Anterior vena cava (tissue), 1 donor: ENCODE results near the genes NOTCH3 and AKAP8L.

- PRO-cap, result bidirectional peak, plus-strand start at chr19:15195597, minus-strand start at chr19:15195531; unidirectional peak, minus-strand start at chr19:15196140
These were observed 5.1 kb downstream of the NOTCH3 start for GRCh38 chr19:15195214-15196569.

DNA sequence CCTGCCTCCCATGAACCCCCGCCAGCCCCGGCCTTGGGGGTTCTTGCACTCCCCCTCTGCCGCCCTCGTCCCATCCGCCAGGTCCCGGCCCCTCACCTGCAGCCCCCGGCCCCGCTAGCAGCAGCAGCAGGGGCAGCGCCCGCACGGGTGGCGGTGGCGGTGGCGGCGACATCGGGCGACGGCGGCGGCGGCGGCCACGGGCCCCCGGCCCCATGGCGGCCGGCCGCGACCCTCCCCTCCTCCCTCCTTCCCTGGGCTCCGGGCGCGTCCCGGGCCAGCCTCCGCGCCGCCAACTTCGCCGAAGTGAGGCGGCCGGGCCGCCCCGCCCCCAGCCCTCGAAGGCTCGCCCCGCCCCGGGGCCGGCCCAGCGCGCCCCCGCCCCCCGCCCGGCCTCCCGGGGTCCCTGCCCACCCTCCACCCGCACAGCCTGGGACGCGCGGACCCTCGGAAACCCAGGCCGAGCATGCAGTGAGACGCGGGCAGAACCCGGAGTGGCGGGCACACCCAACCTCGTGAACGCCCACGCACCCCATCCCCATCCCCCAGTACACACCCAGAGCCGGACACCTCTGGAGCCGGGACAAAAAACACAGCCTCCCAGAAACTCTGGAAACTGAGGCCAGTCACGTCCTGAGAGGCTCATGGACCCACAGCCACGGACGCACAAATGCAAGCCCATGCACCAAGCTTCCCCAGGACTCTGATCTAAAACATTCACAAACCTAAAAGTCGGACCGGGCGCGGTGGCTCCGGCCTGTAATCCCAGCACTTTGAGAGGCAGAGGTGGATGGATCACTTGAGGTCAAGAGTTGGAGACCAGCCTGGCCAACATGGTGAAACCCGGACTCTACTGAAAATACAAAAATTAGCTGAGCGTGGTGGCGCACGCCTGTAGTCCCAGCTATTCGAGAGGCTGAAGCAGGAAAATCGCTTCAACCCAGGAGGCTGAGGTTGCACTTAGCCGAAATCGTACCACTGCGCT is at the start of gene NOTCH3:
TSS of gene NOTCH3 (minus strand) at position 304 of the 982 bp plus-strand sequence.
- PRO-cap, result bidirectional peak, plus-strand start at position 437 of the sequence, minus-strand start at position 305 of the sequence; bidirectional peak, plus-strand start at position 468 of the sequence, minus-strand start at position 456 of the sequence

DNA sequence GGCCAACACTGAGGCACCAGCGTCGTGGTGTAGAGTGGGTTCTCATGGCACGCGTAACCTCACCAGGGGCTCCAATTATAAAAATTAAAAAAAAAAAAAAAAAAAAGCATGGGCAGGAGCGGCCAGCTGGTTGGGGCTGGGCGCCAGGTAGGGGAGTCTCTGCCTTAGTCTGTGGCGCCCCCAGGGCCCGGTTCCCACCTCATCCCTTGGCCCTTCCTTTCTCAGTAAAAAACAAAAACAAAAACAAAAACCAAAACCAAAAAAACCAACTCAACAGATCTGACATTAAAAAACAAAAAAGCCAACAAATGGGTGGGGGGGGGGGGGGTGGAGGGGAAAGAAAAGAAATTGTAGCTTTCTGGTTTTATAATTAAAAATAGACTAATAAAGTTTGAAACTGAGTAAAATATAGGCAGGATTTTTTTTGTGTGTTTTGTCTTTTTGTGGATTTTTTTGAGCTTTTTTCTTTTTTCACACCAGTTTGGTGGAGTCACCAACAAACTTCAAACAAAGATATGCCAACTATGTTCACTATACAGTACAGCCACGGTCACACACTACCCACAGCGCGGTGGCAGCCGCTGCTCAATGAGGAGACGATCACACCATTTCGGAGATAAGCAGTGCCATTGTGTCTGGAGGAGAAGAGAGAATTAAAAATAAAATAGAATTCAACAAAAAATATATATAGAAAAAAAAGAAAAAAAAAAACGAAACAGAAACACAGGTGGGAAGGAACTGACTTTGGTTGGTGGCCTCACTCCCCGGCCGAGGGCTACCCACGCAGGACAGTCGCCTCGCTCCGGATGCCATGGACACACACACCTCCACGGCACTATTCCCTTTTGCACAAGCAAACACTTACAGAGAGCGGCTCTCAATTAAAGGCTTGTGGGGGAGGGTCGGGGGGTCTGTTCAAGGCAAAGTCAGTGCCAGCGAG is 5.0 kb upstream of the EPHX3 start:
- PRO-cap, result no peak

GRCh38 chr19:15260397-15260745 is 28.1 kb upstream of the EPHX3 start:
- PRO-cap, result no peak

DNA sequence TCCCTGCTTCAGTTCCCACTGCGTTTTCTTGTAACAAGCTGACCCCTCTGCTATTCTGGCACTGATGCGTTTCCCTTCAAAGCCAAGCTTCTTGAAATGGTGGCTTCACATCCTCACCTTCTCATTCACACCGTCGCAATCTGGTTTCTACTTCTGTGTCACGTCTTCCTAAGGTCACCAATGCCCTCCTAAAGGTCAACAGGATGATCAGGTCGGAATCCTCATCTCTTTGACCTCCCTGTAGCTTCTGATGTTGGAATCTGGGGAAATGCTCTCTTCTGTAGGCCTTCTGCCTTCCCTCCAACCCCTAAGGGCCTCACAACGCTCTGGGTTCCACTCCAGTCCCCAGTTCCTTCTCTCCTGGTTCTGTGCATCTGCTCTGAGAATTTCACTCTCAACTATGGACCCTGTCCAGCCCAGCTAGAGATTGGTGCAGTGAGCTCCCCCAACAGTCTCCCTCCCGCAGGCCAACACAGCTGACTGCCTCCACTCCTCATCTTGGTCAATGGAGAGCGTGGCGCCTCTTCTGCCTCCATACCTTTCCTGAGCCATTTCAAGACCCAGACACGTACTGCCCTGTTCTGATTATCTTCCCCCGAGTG is 39.1 kb upstream of the EPHX3 start:
- PRO-cap, result no peak

DNA sequence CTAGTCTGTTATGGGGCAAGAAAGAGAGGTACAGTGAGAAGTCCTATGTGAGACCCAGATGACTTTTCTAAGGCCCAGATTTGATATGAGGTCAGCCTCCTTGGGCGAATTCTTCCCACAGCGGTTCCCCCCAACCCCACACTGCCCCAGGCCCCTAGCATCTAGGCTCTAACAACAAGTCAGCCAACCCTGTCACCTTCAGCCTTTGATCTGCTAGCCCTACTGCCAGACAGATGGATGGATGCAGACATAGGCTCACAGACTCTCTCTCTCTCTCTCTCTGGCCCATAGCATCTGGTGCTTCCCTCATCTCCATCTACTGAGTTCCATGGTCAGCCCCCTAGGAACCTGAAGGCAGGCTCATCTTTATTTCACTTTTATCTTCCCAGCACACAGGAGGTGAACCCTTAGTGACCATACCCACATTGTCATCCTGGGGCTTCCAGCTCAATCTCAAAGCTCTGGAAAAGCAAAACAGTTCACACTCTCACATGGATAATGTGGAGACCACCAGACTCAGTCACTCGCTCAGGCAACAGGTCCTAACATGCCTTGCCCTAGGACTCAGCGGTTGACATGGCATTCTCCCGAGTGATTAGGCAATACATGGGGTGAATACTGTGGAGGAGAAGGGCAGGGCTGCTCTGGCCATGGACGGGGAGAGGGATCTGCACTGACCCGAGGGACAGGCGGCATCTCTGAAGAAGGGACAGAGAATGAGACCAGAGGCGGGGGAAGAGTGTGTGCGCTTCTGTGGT is 44.2 kb upstream of the EPHX3 start:
- PRO-cap, result no peak

DNA sequence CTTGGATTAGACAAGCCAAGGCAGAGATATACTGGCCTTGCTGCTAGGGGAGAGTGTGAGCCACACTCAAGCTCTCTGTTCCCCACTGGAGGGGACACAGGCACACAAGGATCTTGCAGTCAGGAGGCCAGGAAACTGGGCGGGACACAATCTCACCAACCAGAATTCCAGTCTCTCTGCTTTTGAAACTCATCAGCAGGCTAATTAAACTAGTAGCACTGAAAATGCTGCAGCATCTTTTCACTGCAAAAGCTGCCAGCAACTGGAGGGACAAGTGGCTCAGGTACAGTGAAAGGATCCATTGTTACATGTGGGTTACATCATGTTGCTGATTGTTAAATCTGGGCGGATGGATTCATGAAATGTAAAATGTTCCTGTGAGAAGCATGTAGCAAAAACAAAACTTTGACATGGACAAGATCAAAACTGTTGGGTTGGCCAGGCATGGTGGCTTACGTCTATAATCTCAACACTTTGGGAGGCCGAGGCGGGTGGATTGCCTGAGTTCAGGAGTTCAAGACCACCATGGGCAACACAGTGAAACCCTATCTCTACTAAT is 49.1 kb upstream of the EPHX3 start:
- PRO-cap, result no peak

- PRO-cap, result no peak
These were observed 34.7 kb downstream of the BRD4 start for GRCh38 chr19:15297426-15298260.

DNA sequence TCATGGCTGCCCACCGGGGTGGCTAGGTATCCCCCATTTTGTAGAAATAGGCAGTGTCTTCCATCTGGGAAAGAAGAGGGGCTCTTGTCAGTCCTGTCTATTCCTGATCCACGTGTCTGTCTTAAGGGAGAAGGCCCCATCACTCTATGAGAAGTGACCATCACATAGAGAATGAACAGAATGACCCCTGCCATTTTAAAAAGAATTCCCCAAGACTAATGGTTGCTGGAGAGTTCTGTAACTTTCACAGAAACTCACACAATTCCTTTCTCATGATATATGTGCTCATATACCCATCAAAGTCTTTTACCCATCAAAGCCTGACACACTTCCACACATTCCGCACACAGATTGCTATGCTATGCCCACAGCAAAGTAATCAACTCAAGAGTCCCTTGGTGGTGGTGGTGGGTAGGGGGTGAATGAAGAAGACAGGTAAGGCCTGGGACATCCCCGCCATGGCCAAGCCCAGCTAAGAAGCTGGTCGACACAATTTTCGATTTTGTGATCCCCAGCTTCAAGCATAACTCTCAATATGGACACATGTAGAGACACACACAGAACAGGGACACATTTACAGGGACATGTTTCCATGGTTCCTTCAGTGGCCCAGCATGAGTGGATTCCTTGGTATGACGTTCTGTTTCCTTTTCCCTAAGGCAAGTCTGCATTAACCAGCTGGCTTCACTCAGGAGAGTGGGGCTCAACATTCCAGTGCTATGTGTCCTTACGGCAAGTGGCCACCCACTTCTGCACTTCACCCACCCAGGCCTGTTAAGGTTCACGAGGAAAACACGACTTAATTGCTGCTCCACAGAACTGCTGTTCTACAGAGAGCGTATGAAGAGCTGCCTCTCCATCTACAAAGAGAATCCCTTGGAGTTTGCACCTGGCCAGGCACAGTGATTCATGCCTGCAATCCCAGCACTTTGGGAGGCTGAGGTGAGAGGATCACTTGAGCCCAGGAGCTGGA is 33.0 kb downstream of the BRD4 start:
- PRO-cap, result no peak

- PRO-cap, result no peak
These were observed 7.3 kb downstream of the BRD4 start for GRCh38 chr19:15324630-15325758.

DNA sequence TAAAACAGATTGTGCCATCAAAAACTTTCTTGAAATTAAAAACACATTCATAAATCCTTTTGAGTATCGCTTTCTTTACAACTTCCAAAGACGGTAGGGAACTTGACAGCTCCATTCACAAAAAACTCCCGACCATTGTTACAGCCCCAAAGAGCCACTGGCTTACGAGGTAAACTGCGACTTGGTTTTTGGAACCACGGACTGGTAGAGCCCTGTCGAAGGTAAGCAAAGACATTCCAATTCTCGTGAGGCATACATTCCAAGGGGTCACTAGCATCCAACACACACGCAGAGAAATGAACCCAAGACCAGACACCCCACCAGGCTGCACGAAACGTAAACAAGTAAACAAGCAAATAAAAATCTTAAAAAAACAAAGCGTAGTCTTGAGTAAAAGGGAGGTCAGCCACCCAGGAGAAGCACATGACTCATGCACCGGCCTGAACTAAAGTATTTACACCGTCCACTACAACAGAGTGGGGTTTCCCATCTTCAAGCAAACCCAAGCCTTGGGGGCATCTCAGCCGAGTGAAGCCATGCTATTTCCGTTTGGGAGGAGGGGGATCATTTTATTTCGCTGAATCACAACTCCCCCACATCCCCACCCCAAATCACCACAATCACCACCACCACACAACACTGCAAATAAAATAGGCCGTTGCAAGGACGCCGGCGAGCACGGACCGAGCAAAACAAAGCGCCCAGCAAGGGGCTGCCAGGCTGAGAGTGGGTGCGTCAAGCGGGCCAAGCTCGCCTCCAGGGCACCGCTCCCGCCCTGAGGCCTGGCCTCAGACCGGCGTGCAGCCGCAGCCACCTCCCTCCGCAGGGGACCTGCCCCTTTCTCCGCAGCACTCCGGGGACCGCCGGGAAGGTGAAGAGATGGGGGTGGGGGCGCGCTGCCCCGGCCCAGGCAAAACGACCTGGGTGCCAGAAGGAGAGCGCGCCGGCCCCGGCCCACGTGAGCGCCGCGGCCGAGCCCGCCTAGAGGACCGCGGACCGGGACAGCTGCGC is 1.2 kb downstream of the BRD4 start:
- PRO-cap, result no peak

DNA sequence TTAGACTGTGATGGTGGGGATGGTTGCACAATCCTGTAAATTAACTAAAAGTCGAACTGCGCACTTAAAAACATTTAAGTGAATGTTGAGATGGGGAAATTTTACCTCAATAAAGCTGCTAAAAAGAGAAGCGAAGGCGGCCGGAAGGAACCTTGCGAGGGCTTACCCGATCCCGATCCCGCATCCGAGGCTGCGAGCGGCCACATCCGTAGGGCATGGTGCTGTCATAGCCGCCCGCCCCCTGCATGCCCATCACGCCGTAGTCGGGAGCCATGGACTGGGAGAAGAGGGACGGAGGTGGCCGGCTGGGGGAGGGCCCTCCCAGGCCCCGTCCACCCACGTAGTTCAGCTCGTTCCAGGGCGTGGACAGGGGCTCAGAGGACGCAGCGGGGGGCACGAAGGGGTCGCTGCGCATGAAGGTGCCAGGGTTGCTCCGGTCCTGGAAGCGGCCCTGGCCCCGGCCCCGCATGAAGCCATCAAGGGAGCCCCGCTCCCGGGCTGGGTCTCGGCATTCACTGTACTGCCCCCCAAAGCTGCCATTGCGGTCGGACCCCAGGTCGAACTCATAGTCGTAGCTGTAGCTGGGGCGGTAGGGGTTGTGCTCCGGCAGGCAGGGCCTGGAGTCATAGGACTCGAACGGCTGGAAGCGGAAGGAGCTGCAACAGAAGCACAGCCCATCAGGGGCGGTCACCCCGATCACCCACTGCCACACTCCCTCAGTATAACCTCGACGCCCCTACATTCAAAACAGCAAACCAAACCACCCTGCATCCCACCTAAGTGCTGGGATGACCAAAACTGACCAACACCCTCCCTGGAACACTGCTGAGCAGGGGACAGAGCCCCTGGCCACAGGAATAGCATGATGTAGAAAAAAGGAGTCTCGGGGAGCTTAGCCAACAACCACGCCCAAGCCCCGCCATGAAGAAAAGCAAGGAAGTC is 6.6 kb downstream of the AKAP8 start:
- PRO-cap, result no peak

DNA sequence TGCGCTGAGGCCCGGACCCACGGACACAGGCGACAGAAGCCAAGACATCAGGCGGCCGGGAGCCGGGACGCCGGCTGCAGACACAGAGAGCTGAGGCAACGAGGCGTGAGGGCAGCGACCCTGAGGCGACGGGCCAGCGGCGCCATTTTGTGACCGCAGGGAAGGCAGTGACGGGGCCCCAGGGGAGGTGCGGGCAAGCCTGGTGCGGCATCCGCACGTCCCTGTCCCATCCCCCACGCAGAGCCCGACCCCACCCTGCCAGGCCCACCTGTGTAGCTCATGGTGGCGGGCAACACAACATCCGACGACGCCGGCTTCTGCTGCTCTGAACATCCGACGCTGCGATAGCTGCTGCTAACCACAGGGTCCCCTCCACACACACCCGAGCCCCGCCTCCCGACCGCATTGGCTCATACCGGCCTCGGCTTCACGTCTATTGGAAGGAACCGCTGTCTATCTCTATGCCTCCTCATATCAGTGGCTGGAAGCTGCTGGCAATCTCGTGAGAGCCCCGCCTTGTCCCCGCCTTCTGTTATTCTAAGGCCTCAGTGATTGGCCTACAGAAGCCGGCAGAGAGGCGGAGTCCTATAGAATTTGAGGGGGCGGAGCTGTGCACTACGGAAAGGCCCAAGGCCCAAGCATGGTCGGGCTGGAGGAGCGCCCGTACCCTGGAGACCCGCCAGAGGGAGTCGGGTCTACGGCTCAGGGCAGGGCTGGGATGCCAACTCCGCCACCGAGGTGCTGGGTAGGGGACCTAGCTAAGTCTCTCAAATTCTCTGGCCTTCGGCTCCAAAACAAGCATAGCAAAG is at the start of gene AKAP8L:
TSS of gene AKAP8L (minus strand) at position 346 of the 809 bp plus-strand sequence.
- PRO-cap, result bidirectional peak, plus-strand start at position 660 of the sequence, minus-strand start at position 384 of the sequence

GRCh38 chr19:15673250-15673714 is 395 bp downstream of the CYP4F12 start:
- PRO-cap, result no peak

DNA sequence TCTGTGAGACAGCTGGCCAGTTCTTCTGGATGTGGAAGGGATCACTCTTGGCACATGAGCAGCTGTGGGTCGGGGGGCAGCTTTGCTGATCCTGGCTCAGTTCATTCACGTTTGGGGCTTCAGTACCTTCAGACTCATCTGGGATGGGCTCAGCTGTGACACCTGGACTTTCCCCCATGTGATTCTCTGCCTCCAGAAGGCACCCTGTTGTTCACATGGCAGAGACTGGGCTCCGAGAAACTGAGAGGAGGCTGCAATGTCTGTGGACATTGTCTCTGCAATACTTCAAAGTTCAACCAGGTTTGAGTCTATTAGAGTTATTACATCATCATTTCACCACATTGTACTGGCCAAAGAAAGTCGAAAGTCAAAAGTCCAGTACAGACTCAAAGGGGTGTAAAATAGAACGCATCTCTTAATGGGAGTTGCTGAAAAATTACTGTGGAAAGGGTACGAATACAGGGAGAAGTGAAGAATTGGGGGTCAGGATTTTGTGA is 8.0 kb downstream of the CYP4F12 start:
- PRO-cap, result no peak

DNA sequence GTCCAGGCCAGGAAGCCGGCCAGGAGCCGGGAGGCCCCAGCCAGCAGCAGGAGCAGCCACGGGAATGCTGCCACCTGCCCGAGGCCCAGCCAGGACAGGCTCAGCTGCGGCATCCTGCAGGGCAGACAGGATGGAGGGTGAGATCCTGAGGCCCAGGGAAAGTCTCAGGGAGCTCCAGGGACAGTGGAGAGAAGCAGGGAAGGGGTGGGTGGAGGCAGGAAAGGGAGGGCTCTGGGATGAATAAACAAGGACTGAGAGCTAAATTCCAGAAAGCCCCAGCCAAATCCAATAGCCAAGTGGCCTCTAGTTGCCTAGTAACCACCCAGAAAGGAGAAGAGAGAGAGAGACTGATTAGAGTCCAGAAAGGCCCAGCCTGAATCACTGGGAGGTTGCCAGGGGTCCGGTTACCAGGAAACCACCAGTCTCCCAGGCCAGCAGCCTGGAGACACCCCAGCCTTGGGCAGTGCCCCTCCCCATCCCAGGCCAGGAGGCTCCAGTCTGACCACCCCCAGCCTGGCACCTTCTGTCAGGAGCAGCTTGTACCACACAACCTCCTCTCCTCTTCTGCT is 7.6 kb upstream of the OR10H5 start:
- PRO-cap, result unidirectional peak, minus-strand start at position 166 of the sequence; unidirectional peak, minus-strand start at position 233 of the sequence

DNA sequence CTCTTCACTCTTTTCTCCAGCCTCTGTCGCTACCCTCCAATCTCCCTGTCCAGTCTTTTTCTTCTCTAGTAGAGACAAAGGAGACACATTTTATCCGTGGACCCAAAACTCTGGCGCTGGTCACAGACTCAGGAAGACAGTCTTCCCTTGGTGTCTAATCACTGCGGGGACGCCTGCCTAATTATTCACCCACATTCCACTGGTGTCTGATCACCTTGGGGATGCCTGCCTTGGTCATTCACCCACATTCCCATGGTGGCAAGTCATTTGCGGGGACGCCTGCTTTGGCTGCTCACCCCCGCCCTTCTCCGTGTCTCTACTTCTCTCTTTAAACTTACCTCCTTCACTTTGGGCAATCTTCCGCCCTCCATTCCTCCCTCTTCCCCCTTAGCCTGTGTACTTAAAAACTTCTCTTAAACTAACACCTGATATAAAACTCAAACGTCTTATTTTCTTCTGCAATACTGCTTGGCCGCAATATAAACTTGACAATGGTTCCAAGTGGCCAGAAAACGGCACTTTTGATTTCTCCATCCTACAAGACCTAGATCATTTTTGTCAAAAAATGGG is 14.0 kb upstream of the OR10H1 start:
- PRO-cap, result no peak

GRCh38 chr19:15836600-15837346 is 21.3 kb upstream of the OR10H1 start:
- PRO-cap, result bidirectional peak, plus-strand start at chr19:15837235, minus-strand start at chr19:15837107

DNA sequence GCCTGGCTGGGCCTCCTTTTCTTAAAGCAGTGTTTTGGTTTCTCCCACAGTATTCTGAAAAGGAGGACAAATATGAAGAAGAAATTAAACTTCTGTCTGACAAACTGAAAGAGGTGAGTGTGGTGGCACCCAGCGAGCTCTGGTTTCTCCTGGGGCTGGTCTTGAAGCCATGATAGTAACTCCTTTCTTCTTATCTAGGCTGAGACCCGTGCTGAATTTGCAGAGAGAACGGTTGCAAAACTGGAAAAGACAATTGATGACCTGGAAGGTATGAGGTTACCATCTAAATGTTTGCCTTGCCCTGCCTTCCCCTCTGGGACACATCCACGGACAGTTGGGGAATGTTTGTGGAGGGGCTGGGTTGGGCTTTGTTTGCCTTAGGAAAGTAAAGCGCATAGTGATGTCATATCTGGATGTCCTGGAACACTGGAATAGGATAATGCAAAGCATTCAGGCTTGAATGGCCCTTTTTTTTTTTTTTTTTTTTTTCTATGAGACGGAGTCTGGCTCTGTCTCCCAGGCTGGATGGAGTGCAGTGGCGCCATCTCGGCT is 17.3 kb downstream of the TPM4 start:
- PRO-cap, result no peak

DNA sequence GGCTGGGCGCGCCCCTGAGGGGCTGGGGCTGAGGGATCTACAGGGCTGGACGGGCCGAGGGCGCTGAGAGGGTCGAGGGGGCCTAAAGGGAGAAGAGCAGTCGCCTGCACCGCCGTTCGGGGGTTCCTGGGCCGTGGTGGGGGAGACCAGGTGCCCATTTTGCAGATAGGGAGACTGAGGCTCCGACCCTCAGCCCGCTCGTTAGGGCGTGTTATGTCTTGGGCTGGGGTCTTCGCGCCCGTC is 298 bp downstream of the RAB8A start:
- PRO-cap, result no peak